Keratinocyte (primary cell): ENCODE measurements around a stretch of chr2.

DNA sequence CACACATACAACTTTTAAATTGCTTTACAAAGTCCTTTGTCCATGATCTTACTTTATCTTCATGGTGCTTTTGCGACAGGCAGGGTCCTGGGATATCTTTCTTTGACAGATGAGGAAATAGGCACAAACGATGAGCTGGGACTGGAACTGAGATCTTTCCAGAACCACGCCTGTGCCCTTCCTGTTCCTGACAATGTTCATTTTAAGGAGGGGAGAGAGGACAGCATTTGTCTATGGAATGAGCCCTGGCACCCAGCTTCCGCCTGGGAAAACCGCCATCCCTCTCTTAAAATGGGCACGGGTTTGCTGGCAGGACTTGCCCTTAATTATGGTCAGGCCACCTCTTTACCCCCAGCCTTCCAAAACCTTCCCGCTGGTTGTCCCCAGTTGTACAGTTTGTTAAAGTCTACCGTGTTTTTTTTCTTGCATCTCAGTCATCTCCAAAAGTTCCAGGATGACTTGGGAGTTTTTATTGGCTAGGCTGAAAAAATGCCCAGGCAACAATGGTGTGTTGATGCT is 265.0 kb upstream of the EPAS1 start:
CAGE:
- cytosol, long polyA minus RNA = no peak
- cytosol, long polyA plus RNA = no peak
- long polyA plus RNA = no peak
- nucleus, long polyA minus RNA = no peak
- nucleus, long polyA plus RNA = no peak

DNA sequence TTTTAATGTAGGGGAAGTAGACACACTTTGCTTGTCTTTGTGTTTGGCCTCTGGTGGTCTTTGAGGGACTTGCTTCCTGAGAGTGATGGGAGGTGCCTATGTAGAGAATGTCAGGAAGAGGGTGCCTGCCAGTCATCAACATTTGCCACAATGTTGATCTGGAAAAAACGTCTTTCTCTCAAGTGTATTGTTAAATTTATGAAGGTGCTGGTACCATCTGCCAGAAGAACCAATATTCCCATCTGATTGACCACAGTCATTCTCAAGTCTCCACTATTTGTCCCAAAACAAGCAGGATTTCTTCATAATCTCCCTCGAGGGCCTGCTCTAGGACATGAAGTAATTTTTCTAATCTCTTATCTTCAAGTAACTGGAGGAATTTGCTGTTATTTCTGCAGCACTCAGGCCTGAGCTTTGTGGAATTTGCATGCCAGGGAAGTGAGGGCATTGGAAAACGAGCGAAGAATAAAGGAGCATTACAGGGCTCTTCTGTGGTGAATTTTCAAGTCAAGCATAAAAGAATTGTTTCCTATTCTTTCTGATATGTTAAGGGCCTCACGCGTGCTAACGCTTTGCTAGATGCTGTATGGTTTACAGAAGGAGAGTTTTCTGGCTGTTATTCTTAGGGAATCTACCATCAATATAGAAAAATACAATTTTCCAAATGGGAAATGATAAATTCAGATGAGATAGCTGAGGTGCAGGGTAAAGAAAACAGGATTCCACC is 161.3 kb upstream of the EPAS1 start:
CAGE:
- cytosol, long polyA minus RNA = no peak
- cytosol, long polyA plus RNA = no peak
- long polyA plus RNA = no peak
- nucleus, long polyA minus RNA = no peak
- nucleus, long polyA plus RNA = no peak

CAGE:
- cytosol, long polyA minus RNA = no peak
- cytosol, long polyA plus RNA = no peak
- long polyA plus RNA = no peak
- nucleus, long polyA minus RNA = no peak
- nucleus, long polyA plus RNA = no peak
These were observed 108.9 kb upstream of the EPAS1 start for GRCh38 chr2:46188353-46188702.

GRCh38 chr2:46309031-46309928 is 12.1 kb downstream of the EPAS1 start:
CAGE:
- cytosol, long polyA minus RNA = no peak
- cytosol, long polyA plus RNA = no peak
- long polyA plus RNA = no peak
- nucleus, long polyA minus RNA = no peak
- nucleus, long polyA plus RNA = no peak

GRCh38 chr2:46336528-46336974 is 39.3 kb downstream of the EPAS1 start:
CAGE:
- cytosol, long polyA minus RNA = no peak
- cytosol, long polyA plus RNA = no peak
- long polyA plus RNA = no peak
- nucleus, long polyA minus RNA = no peak
- nucleus, long polyA plus RNA = no peak

GRCh38 chr2:46351319-46352517 is 54.5 kb downstream of the EPAS1 start:
CAGE:
- cytosol, long polyA minus RNA = no peak
- cytosol, long polyA plus RNA = no peak
- long polyA plus RNA = no peak
- nucleus, long polyA minus RNA = no peak
- nucleus, long polyA plus RNA = no peak

GRCh38 chr2:46356492-46356951 is 59.3 kb downstream of the EPAS1 start:
CAGE:
- cytosol, long polyA minus RNA = no peak
- cytosol, long polyA plus RNA = no peak
- long polyA plus RNA = no peak
- nucleus, long polyA minus RNA = no peak
- nucleus, long polyA plus RNA = no peak

DNA sequence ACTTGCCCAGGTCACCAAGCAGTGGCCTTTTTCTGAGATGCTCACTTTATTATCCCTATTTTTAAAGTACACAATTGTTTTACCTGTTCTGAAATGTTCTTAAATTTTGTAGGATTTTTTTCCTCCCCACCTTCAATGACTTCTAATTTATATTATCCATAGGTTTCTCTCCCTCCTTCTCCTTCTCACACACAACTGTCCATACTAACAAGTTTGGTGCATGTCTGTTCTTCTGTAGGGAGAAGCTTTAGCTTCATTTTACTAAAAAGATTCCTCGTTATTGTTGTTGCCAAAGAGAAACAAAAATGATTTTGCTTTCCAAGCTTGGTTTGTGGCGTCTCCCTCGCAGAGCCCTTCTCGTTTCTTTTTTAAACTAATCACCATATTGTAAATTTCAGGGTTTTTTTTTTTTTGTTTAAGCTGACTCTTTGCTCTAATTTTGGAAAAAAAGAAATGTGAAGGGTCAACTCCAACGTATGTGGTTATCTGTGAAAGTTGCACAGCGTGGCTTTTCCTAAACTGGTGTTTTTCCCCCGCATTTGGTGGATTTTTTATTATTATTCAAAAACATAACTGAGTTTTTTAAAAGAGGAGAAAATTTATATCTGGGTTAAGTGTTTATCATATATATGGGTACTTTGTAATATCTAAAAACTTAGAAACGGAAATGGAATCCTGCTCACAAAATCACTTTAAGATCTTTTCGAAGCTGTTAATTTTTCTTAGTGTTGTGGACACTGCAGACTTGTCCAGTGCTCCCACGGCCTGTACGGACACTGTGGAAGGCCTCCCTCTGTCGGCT is 87.8 kb downstream of the EPAS1 start:
CAGE:
- cytosol, long polyA minus RNA = start-site peak on the plus strand centred at position 307 of the sequence, 30 bp wide, 20 reads
- cytosol, long polyA plus RNA = no peak
- long polyA plus RNA = no peak
- nucleus, long polyA minus RNA = no peak
- nucleus, long polyA plus RNA = no peak

DNA sequence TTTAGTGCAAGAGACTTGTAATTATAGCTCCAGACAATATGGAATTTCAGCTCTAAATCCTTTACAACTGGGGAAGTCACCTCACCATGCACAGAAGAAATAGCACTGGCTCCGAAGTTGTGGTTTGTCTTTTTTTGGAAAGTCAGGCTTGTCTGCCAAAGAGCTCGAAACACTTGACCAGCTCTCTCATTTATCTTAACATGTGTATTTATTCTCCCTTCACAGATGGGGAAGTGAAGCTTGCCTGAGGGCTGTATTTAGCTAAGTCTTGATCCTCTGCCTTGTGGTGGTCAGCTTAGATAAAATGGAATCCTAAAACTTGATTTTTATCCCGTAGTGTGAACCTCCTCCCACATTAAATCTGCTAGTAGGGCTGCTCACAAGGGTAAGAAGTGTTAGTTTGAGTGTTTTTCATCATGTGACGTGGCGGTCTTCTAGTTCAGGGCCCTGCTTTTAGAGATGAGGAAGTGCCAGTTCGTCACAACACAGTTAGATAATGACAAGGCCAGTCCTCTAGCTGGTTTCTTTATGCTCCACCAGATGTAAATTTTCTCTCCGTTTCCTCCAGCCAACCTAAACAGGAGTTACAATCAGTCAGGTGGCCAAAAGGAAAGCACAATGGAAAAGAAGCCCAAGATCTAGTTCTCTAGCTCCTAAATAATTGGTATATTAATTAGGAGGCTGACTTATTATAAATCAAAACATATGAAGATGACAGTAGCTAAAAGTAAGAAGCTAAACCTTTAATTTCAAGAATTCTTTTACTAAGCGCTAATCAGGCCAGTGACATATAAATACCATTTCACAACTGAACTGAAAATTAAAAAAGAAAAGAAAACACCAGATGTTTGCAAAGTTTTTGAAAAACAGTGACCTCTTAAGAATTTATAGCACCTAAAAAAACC is 26.9 kb upstream of the ATP6V1E2 start:
CAGE:
- cytosol, long polyA minus RNA = no peak
- cytosol, long polyA plus RNA = no peak
- long polyA plus RNA = no peak
- nucleus, long polyA minus RNA = no peak
- nucleus, long polyA plus RNA = no peak

DNA sequence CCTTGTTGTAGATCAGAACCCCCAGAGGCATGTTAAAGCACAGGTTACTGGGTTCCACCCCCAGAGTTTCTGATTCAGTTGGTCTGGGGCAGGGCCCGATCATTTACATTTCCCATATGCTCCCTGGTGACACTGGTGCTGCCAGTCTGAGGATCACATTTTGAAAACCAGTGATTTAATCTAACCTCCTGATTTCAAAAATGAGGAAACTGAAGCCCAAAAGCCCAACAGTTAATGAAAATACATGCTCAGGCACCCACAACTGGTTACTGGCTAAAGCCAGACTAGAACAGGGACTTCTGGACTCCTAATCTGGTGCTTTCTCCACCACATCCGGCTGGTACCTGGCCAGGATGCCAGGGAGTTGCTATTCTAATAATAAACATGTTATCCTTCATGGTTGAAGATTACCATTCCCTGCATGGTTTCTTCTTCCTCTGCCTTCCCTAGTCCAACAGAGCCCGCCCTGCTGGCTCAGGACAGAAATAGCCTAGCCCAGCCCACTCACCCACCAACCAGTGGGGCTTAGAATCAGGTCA is 35.6 kb upstream of the SOCS5 start:
CAGE:
- cytosol, long polyA minus RNA = no peak
- cytosol, long polyA plus RNA = no peak
- long polyA plus RNA = no peak
- nucleus, long polyA minus RNA = no peak
- nucleus, long polyA plus RNA = no peak

DNA sequence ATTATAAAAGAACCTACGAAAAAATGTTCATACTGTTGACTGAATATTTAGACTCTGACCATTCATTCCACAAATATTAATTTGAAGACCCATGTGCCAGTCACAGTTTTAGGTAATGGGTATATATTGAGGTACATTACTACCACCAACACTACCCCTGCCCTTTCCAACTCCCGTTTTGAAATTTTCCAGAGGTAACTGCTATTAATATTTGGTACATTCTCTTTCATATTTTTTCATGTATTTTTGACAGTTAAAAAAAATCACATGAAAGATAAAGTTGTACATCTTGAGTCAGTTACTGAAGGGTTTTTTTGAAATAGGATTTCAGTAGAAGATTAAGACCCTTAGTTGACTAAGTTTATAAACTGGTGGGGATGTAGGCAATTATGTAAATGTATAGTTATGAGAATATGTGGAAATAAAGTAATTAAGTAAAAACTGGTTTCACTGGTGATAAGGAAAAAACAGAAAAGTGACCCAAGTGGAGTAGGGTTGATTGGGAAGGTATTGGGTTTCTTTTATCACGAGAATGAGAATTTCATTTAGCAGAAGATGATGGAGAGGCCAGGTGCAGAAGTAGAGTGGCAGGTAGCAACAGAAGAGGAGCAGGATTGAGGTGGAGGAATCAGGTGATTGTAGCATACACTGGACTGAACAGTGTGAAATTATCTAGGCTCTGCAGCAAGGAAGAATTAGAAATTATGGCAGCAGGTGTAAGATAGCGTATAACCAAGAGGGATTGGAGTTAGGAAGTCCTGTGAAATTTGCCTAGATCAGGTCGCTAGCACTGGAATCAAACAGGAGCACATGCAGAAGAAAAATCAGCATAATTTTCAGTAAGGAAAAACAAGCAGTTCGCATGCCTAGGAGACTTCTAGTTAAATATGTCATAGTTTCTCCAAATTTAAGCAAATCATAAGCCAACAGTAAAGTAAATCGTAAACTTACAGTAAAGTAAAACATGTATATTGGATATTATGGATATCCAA is 67.0 kb downstream of the SOCS5 start:
CAGE:
- cytosol, long polyA minus RNA = no peak
- cytosol, long polyA plus RNA = no peak
- long polyA plus RNA = no peak
- nucleus, long polyA minus RNA = no peak
- nucleus, long polyA plus RNA = no peak

DNA sequence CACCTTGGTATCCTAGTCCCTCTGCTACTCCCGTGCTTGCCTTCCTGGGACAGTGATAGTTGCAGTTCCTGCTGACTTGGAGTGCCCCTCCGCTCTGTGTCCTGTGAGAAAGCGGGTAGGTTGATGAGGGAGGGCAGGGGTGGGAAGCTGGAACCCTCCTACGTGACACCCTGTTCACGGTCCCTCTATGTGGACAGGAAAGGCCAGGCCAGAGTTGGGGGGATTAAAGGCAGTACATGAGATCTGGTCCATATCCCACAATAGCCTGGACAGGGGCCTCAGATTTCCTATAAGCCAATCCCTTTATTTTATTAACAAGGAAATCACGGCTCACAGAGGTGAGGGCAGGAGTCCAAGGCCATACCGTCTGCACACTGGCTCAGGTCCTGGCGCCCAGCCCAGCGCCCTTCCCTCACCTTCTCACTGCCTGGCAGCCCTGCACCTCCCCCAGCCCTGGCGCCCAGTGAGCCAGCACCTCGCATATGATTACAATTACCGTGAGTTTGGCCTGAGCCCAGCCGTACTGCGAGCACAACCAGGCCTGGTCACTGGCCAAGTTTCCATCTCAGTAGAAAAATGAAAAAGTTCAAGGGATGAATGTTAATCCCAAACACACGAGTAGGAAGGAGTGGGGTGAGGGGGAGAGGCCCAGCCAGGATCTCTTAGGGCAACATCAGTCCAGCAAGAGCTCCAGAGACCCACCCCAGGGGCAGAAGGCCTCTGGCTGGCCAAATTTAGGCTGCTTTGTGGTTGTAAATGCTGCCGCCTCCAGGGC is 68.5 kb downstream of the MCFD2 start:
CAGE:
- cytosol, long polyA minus RNA = no peak
- cytosol, long polyA plus RNA = no peak
- long polyA plus RNA = no peak
- nucleus, long polyA minus RNA = no peak
- nucleus, long polyA plus RNA = no peak

GRCh38 chr2:46876780-46877493 is 38.7 kb downstream of the MCFD2 start:
CAGE:
- cytosol, long polyA minus RNA = no peak
- cytosol, long polyA plus RNA = no peak
- long polyA plus RNA = no peak
- nucleus, long polyA minus RNA = no peak
- nucleus, long polyA plus RNA = no peak

DNA sequence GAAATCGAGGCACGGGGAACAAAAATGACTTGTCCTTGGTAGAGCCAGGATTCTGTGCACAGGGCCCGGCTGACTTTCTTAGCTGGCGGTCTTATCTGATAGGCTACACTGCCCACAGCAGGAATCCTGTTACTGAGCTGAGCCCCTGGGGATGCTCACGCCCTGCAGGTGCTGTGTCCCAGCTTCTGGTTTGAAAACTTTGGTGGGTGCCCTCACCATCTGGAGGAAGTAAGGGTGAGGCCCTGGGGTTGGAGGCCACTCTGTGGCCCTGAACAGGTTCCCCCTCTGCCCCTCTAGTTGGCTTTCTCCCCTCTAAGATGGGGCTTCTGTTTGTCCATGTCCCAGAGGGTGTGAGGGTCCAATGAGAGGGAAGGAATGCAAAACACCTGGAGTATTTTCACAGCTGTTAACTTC is 43.1 kb downstream of the TTC7A start:
CAGE:
- cytosol, long polyA minus RNA = no peak
- cytosol, long polyA plus RNA = no peak
- long polyA plus RNA = no peak
- nucleus, long polyA minus RNA = no peak
- nucleus, long polyA plus RNA = no peak

CAGE:
- cytosol, long polyA minus RNA = no peak
- cytosol, long polyA plus RNA = no peak
- long polyA plus RNA = no peak
- nucleus, long polyA minus RNA = no peak
- nucleus, long polyA plus RNA = no peak
These were observed 85.7 kb downstream of the TTC7A start for GRCh38 chr2:47026586-47027311.

CAGE:
- cytosol, long polyA minus RNA = no peak
- cytosol, long polyA plus RNA = no peak
- long polyA plus RNA = no peak
- nucleus, long polyA minus RNA = no peak
- nucleus, long polyA plus RNA = no peak
These were observed 78.4 kb downstream of the STPG4 start for GRCh38 chr2:47076568-47077317.

DNA sequence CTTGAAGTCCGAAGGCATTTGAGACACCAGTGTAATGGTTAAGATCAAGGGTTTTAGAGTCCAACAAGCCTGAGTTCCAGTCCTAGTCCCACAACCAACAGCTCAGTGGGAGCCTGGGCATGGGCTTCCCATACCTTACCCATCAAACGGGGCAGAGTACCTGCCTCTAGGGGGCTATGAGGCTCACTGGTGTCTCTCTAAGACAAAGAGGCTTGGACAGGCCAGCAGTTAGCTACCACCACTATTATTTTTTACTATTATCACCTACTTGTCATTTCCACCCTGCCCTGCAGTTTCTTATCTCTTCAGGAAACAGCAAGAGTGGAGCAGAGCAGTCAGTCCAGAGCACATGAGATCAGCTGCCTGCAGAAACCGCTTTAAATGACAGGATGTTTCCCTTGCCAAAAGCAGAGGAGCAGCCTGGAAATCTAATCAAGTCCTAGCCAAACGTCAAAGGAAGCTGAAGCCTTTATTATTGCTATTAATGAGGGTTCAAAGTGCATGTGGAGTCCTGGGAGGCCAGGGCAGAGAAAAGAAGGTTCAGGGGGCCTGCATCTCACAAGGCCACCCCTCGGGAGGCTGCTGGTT is 66.6 kb downstream of the STPG4 start:
CAGE:
- cytosol, long polyA minus RNA = no peak
- cytosol, long polyA plus RNA = no peak
- long polyA plus RNA = no peak
- nucleus, long polyA minus RNA = no peak
- nucleus, long polyA plus RNA = no peak

DNA sequence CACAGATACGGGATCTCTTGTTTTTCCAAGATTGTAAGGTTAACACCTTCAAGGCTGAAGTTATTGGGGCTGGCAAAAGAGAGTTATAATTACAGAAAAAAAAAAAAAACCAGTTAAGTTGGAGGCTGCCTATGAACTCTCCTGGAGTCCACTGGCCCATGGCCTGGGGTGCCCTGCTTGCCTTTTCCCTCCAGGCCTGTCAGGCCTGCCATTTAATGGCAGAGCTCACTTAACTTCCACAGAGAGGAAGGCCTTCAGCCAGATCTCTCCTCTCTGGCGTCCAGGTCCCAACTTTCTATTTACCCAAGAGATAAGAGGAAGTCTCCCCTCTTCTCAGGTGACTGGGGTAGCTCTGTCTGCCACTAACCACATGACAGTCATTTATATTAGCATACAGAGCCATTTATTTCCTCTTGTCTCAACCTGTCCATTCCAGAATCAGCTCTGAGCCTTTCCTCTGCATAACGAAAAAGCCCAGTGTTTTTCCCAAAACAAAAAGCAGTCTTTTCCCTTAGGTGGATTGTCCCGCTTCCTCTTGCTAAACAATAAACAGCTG is 49.8 kb upstream of the CALM2 start:
CAGE:
- cytosol, long polyA minus RNA = no peak
- cytosol, long polyA plus RNA = no peak
- long polyA plus RNA = no peak
- nucleus, long polyA minus RNA = no peak
- nucleus, long polyA plus RNA = no peak

CAGE:
- cytosol, long polyA minus RNA = no peak
- cytosol, long polyA plus RNA = no peak
- long polyA plus RNA = no peak
- nucleus, long polyA minus RNA = no peak
- nucleus, long polyA plus RNA = no peak
These were observed 34.0 kb upstream of the EPCAM start for GRCh38 chr2:47334819-47335727.

GRCh38 chr2:47357416-47357909 is 11.6 kb upstream of the EPCAM start:
CAGE:
- cytosol, long polyA minus RNA = no peak
- cytosol, long polyA plus RNA = no peak
- long polyA plus RNA = no peak
- nucleus, long polyA minus RNA = no peak
- nucleus, long polyA plus RNA = no peak